ENCODE data around the gene TSEN15.

DNA sequence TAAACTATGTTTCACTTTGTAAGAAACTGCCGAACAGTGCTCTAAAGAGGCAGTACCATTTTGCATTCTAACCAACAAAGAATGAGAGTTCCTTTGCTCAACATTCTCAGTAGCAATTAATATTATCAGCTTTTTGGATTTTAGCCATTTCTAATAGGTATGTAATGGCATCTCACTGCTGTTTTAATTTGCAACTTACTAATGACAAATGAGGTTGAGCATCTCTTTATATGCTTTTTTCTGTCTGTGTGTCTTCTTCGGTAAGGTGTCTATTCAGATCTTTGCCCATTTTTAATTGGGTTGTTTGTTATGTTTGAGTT, 18.8 kb downstream of the SHCBP1L start:
- PRO-cap, result no peak
- RRBS, 2 experiments, result no CpG with 5 or more reads among the region's 2 CpGs

- PRO-cap, result no peak
- RRBS, 2 experiments, result no CpG with 5 or more reads among the region's 3 CpGs
These were observed 1.4 kb downstream of the LAMC1 start for GRCh38 chr1:183024665-183024996.

- PRO-cap, result no peak
- RRBS, 2 experiments, result no CpG with 5 or more reads among the region's 6 CpGs
These were observed 6.5 kb downstream of the LAMC1 start for GRCh38 chr1:183029314-183030513.

GRCh38 chr1:183043680-183044436, 20.6 kb downstream of the LAMC1 start:
- PRO-cap, result no peak
- RRBS, 2 experiments, result no CpG with 5 or more reads among the region's 3 CpGs

GRCh38 chr1:183127920-183128460, 58.1 kb upstream of the LAMC2 start:
- PRO-cap, result no peak
- RRBS, 2 experiments, result no CpG with 5 or more reads among the region's 3 CpGs

DNA sequence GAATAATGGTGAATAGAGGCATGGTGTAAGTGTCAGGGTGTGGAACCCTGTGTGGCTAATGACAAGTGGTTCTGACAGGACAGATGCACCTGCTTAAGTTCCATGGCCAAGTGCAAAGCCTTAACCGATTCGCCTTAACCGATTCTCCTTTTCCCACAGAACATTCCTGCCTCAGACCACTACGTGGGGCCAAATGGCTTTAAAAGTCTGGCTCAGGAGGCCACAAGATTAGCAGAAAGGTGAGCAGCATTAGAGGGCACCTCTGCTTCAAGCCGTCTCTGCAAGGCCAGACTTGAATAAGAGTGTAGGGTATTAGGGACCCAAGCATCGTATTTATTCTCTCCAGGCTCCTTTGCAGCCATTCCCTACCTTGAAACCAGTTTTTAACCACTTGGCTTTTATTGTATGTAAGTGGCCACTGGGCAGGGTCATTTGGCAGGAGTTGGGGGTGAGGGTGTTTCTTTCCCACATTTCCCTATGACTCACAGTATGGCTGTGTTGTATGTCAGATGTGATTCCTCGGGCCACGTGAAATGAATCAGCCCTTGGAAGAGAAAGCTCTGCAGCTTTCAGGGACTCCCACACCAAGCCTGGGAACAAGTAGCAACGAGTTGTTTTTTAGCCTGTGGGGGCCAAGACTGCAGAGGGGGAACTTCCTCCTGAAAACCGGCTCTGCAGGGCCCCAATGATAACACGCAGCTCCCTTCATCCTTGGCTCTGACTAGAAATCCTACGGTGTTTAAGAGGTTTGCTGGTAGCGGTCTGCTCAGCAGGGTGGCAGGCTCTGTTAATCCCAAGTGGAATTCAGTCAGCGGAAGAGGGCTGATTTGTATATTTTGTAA, 48.4 kb downstream of the LAMC2 start:
- PRO-cap, result unidirectional peak, plus-strand start at position 582 of the sequence
- RRBS, 2 experiments, result no CpG with 5 or more reads among the region's 14 CpGs

GRCh38 chr1:183241267-183241815, 55.3 kb downstream of the LAMC2 start:
- PRO-cap, result no peak
- RRBS, 2 experiments, result no CpG with 5 or more reads among the region's 5 CpGs

DNA sequence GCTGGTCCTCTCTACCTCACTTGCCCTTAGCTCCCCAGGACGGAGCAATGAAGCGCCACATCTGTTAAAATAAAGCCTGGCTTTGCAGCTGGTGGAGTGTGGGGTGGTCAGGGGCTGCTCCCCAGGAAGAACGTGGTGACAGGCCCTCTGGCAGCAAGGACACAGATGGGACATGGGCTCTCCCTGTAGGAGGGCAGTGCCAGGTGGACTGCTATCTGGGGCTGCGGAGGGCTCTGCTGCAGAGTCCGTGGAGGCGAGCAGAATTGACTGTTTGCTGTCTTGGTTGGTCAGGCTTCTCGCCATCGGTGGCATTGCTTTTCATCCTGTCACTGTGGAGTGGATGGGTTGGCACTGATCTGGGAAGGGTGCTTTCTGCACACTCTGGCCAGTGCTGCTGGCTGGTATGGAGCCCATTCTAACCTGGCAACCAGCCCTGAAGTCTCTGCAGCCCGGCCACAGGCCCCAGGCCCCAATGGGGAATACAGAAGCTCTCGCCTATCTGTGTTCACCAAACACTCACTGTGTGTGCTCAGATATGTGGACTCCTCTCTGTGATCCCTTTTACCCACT, 103.0 kb downstream of the LAMC2 start:
- PRO-cap, result no peak
- RRBS, 2 experiments, result no CpG with 5 or more reads among the region's 10 CpGs

- PRO-cap, result no peak
- RRBS, 2 experiments, result no CpG with 5 or more reads among the region's 9 CpGs
These were observed 105.7 kb downstream of the LAMC2 start for GRCh38 chr1:183291686-183292326.

GRCh38 chr1:183311822-183312112, 106.4 kb downstream of the NMNAT2 start:
- PRO-cap, result no peak
- RRBS, 2 experiments, result no CpG with 5 or more reads among the region's 3 CpGs

GRCh38 chr1:183391707-183392376, 26.3 kb downstream of the NMNAT2 start:
- PRO-cap, result no peak
- RRBS, 2 experiments, result no CpG with 5 or more reads among the region's 3 CpGs

DNA sequence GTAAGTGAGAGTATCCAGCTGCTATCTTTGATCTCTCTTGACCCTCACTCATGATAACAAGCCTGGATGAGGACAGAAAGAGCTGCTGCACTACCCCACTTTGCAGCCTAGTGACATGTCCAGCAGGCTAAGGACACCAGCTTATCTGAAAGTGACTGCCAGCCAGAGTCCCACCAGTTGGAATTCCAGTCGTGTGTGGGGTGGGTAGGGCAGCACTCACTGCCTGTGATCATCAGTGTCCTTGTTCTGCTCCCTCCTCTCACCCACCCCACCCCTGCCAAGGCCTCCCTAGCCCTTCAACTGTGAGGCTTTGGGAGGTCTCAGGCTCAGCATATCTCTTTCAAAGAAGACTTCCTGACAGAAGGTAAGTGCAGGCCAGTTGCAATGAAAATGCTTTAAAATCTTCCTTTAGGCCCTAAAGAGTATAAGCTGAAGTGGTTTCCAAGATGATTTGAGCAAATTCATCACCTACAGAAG, 15.5 kb upstream of the NMNAT2 start:
- PRO-cap, result no peak
- RRBS, 2 experiments, result no CpG with 5 or more reads among the region's 1 CpG

- PRO-cap, result no peak
- RRBS, 2 experiments, result no CpG with 5 or more reads among the region's 4 CpGs
These were observed 24.8 kb upstream of the NMNAT2 start for GRCh38 chr1:183442859-183443546.

- PRO-cap, result no peak
- RRBS, 2 experiments, result no CpG with 5 or more reads among the region's 1 CpG
These were observed 4.7 kb upstream of the SMG7 start for GRCh38 chr1:183467594-183468041.

- PRO-cap, result no peak
- RRBS, 2 experiments, result no CpG with 5 or more reads among the region's 3 CpGs
These were observed 1.9 kb downstream of the RGL1 start for GRCh38 chr1:183806731-183807281.

GRCh38 chr1:183888417-183888787, 83.5 kb downstream of the RGL1 start:
- PRO-cap, result no peak
- RRBS, 2 experiments, result no CpG with 5 or more reads among the region's 6 CpGs

GRCh38 chr1:183891853-183892700, 87.2 kb downstream of the RGL1 start:
- PRO-cap, result no peak
- RRBS, 2 experiments, result no CpG with 5 or more reads among the region's 4 CpGs

DNA sequence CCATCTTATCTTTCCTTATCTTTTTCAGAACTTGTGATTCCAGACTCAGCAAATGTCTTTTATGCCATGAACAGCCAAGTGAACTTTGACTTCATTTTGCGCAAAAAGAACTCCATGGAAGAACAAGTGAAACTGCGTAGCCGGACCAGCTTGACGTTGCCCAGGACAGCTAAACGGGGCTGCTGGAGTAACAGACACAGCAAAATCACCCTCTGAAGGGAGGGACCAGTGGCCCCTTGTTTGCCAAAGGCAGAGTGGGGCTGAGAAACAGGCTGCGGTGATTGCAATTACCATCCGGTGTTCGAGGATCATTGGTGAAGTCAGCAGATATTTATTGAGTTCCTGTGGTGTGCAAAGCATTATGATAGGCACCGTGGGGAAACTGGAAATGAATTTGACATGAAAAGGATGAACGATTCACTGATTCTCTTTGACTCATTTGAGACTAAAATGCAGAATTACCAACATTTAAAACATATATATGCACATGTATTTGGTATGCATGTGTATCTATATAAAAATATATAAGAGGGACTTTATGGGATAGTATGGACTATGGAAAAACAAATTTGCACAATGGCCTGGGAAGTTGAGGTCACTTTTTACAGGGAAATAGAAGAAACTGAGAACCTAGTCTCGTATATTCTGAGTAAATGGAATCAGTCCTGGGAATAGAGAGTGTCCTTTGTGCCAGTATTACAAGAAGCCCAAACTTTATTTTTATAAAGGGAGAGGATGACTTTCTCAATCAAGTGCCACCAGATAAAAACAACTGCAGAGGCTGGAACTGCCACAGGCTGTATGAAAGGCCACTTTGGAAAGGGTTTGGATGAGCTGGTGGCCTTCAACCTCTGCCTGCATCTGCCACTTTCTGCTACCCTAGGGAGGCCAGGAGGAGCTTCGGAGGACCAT, 111.2 kb downstream of the COLGALT2 start:
- PRO-cap, result no peak
- RRBS, 2 experiments, result no CpG with 5 or more reads among the region's 12 CpGs

GRCh38 chr1:183996450-183996795, 41.1 kb downstream of the COLGALT2 start:
- PRO-cap, result no peak
- RRBS, 2 experiments, result no CpG with 5 or more reads among the region's 1 CpG

DNA sequence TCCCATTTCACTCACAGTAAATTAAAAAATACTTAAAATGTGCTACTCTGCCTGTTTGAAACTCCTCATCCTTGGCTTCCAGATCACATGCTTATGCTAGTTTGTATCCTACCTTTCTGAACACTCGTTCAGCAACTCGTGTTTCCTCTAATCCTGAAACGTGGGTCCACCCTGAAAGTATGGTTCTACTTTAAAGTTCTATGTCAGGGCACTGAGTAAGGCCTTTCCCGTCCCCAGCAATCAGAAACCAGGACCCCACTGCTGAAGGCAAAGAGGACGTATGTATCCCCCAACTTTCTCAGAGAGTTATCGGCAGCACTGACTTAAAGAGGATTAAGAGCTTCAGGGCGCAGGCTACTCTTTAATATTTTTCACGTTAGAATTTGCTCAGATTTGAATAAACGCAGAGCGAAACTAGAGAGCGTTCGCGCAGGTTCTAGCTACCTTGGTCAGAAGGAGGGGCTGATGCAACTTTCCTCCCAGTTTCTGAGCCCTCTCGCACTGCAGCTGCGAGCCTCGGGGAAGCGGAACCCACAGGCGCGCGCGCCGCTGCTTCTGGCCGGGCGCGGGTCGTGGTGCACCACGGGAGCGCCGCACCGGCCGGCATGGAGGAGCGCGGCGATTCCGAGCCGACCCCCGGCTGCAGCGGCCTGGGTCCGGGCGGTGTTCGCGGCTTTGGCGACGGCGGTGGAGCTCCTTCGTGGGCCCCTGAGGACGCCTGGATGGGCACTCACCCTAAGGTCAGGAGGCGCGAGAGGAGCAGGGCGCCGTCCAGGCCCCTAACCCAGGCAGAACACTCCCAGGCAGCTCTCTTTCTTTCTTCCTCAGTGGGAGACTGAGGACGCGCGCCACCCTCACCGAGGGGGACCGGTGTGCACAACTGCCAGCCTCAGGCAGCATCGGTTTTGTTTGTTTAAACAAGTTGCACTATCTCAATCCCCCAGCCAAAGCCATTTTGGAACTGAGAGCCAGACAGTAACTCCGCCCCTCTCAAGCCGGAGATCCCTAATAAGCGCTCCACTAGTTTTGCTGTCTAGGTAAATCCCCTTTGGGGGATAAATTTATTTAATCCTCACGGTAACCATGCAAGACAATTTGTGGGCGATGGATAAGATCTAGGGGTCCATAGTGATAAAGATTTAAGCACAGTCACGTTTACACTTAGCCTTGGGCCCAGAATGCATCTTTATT, at the start of gene TSEN15:
Gene TSEN15 (plus strand): TSS at position 580 of the 1,191 bp plus-strand sequence.
- PRO-cap, result bidirectional peak, plus-strand start at position 501 of the sequence, minus-strand start at position 416 of the sequence; bidirectional peak, plus-strand start at position 944 of the sequence, minus-strand start at position 963 of the sequence
- RRBS, 2 experiments, result under 1 to 2% methylated on average over 8 to 18 of the region's 63 CpGs

All from astrocyte (in vitro differentiated cells and primary cell).